Metastatic Pancreatic Carcinoma in the Ovary (tissue), 1 donor: Measurements from ENCODE around the genes ZNF394, GJC3, ZNF3 and GPC2.

- PRO-cap = no peak
Observed at GRCh38 chr7:99489316-99489906, 10.7 kb downstream of the ZNF394 start.

DNA sequence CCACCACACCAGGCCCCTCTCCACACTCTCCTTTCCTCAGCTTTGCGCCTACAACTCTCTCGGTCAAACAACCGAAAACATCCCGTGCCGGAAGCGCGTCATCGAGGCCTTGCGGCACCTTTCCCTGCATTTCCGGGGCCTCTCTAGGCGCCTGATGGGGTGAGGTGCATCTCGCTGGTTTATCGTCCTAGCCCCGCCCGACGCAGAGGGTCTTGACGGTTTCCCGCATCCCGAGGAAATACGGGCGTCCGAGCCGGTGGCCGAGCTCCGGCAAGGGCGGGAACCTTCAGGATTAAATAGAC, at the start of gene ZNF394:
Gene ZNF394 (minus strand): TSS at position 79 of the 302 bp plus-strand sequence.
- PRO-cap = bidirectional peak, plus-strand start at position 146 of the sequence, minus-strand start at position 38 of the sequence

- PRO-cap = no peak
Observed at GRCh38 chr7:99554802-99555475, 3.0 kb upstream of the FAM200A start.

DNA sequence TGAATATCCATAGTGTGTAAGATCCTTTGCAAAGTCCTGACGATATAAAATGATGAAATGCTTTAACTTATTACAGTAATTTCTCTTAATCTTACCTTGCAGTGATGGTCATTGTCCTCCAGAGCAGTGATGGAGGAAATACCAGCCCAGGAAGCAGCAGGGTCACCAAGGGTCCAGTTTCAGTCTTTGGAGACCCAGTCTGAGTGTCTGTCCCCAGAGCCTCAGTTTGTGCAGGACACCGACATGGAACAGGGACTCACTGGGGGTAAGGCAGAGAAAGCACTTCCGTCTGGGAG, 1.9 kb downstream of the ZNF655 start:
- PRO-cap = no peak

DNA sequence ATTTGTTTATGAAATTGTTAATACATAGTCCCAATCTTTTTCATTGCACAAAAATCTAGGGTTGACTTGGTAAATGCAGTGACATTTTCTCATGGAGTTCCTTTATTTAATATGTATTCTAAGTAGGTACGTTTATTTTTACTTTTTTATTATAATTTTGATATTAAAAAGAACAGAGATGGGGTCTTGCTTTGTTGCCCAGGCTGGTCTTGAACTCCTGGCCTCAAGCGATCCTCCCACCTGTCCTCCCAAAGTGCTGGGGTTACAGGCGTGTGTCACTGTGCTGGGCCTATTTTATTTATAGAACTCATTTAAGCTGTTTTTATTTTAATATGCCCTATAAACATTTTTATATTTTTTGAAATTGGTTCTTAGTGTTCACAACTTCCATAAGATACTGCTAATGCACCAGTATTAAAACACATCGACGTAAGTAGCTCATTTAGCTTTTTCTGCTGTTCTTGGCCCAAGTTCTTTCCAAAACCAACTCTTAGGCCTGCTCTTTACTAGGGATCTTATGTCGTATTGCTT, 15.9 kb downstream of the ZNF655 start:
- PRO-cap = no peak

DNA sequence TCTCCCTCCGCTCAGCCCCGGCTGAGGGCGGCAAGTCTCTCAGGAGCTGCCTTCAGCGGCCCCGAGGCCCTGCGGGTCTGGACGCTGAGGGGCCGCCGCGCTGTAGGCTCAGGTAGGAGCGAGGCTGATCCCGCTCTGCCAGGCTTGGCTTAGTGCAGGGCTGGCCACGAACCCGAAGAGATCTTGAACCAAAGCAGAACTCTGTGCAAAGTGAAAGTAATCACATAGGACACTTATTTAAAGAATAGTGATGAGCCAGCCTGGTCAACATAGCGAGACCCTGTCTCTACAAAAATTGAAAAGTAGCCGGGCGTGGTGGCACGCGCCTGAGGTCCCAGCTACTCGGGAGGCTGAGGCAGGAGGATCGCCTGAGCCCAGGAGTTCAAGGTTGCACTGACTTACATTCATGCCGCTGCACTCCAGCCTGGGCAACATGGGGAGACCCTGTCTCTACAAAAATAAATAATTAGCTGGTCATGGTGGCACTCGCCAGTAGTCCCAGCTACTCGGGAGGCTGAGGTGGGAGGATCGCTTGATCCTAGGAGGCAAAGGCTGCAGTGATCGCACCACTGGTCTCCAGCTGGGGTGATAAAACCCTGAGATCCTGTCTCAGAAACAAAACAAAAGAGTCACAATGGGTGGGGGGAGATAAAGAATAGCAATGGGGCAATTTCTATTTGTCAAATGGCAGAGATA, 532 bp downstream of the ZSCAN25 start:
- PRO-cap = no peak

DNA sequence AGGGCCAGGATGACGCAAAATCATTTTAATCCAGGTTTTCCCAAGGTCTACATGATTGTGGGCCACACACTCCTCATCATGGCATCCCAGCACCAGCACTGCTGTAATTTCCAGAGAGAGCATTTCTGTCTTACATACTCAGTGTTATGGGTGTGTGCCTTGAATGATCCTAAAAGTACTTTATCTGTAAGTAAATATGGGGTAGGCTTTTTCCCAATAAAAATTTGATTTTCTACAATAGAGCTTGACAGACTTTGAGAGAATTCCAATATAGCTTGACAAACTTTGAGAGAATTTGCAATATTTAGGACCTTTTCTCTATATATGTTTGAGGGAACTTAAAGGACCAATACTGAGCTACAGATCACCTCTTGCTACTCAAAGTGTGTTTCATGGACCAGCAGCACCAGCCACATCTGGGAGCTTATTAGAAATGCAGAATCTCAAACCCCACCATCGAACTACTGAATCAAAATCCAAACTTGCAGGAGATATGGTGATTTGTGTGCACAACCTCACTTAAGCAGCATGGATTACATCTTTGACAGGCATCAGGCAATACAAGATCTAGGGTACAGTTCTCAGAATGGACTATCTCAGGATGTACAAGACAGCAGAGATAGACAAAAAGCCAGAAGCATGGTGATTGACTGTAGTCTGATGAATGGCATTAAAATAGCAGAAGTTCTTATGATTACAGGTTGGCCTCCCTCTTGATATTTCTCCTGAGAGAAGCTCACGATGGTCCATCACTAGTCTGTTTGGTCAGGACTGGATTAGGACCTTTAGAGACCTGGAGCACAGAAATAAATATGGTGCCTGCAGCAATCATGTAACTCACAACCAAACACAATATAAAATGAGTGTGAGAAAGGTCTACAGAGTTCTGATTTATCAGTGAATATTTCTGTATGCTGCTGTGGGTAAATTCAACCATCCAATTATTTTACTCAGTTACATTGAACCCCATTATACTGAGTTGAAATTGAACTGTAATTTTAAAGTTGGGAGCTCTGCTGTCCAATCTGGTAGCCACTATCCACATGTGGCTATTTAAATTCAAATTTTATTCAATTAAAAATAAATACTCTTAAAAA, 18.6 kb downstream of the CYP3A5 start:
- PRO-cap = no peak

GRCh38 chr7:99677494-99678218, 2.1 kb downstream of the CYP3A5 start:
- PRO-cap = no peak

DNA sequence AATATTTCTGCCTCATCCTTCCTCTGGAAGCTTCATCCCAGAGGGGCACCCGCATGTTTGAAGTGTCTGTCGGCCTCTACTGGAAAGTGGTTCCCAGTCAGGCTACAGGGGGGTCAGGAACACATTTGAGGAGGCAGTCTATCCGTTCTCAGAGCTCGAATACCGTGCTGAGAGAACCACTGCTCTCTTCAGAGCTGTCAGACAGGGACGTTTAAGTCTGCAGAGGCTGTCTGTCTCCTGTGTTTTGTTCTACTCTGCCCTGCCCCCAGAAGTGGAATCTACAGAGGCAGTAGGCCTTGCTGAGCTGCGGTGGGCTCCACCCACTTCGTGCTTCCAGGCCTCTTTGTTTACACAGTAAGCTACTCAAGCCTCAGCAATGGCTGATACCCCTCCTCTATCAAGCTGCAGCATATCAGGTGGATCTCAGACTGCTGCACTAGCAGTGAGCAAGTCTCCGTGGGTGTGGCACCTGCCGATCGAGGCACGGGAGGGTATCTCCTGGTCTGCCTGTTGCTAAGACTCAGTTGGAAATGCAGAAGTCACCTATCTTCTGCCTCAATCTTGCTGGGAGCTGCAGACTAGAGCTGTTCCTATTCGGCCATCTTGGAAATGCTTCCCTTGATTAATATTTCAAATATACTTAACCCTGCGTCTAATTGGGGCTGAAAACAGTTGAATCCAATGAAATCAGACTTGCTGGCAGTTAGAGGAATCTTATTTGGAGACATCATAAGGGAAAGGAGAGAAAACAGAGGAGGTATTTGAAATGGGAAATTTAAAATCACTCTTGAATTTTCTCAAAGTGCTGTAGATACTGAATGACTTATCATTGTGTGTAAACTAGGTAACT, 13.7 kb upstream of the CYP3A5 start:
- PRO-cap = unidirectional peak, minus-strand start at position 246 of the sequence

DNA sequence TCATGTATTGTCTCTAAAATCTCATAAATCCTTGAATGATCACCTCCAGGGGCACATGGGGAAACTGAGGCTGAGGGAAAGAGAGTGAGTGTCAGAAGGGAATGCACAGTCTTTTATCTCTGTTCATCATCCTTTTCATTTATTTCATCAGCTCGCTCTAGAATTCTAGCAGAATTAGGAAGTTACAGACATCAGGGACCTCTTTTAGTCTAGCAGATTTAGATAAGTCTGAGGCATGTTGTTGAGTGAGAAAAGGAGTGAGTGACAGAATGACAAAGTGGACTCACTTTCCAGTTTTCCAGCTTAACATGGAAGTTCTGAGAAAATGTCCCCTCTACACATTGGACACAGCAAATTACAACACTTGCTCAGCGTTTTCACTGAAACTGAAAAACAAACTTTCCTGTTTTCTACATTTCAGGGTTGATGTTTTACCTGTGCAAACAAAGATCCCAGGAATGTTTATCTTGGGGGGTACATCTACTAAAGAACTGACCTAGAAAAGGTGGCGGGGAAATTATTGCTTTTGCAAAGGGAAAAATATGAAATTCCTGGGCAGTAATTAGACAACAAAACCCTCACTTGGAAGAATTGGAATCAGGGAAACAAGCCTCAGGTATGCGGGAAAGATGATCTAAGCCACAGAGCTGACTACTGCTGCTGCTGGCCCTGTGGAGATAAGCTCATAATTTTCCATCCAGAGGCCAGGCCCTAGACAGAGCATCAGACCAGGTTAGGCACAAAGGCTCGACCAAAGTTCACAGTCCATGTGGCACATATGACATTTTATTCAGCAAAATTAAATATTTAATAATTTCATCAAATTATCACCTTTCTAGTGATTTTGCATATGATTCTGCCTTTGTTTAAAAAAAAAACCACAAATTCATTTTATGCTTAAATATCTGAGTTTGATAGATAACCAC, 14.6 kb upstream of the CYP3A5 start:
- PRO-cap = no peak

GRCh38 chr7:99837907-99838386, 10.1 kb downstream of the CYP3A43 start:
- PRO-cap = no peak

DNA sequence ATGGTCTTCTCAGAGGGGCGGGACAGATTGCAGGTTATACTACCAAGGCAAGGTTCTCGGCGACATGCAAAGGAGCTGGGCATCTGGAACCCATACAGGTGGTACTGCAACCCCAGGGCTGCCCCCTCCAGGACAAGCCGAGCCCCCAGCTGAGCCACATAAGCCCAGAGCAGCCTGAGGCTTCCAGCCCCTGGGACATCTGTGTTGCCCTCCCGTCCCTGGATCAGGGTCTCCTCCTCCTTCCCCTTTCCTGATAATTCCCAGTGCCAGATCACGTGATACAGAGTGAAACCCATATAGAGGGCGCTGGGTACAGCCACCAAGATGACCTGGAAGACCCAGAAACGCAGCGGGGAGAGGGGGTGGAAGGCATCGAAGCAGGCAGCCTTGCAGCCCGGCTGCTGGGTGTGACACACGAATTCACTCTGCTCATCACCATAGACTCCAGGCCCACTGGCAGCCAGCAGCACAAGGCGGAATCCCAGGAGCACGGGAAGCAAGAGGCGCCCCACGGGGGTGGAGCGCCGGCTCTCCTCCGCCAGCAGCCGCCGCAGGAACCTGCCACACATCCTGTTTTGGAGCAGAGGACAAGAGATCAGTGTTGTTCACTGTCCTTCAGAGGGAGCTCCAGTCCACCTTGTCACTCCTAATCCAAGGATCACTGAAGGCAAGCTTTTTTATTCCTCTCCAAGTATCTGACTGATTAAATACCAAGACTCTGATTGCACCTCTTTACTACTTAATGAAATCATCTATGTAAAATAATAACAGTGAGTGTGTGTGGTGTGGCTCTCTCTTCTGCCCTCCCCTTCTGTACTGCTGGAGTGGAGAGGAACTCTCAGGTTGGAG, at the start of gene GJC3:
Gene GJC3 (minus strand): TSS at position 569 of the 849 bp plus-strand sequence.
- PRO-cap = unidirectional peak, minus-strand start at position 550 of the sequence

- PRO-cap = no peak
Observed at GRCh38 chr7:99992431-99992633, 16.5 kb upstream of the AZGP1 start.

GRCh38 chr7:100081567-100082289, at the start of gene ZNF3:
Gene ZNF3 (minus strand): TSS chr7:100081723.
- PRO-cap = bidirectional peak, plus-strand start at chr7:100081864, minus-strand start at chr7:100081718

DNA sequence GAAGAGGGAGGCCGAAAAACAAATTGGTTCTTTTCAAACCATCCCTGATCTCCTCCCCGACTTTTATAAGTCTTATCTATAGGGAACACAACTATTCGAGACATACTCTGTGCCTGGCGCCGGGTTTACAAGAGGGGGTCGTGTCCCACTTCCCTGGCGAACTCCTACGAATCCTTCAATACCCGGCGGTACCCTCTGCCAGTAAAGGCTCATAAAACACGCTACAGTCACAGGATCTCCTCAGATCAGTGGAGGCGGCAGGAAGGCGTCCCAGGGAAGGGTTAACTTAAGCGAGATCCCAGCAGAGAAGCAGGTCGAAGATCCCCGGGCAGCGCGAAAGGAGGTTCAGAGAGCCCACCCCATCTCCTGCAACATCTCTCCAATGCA, 391 bp downstream of the TAF6 start:
- PRO-cap = no peak

- PRO-cap = unidirectional peak, minus-strand start at chr7:100128355
Observed at GRCh38 chr7:100127879-100128692, 1.3 kb downstream of the MBLAC1 start.

DNA sequence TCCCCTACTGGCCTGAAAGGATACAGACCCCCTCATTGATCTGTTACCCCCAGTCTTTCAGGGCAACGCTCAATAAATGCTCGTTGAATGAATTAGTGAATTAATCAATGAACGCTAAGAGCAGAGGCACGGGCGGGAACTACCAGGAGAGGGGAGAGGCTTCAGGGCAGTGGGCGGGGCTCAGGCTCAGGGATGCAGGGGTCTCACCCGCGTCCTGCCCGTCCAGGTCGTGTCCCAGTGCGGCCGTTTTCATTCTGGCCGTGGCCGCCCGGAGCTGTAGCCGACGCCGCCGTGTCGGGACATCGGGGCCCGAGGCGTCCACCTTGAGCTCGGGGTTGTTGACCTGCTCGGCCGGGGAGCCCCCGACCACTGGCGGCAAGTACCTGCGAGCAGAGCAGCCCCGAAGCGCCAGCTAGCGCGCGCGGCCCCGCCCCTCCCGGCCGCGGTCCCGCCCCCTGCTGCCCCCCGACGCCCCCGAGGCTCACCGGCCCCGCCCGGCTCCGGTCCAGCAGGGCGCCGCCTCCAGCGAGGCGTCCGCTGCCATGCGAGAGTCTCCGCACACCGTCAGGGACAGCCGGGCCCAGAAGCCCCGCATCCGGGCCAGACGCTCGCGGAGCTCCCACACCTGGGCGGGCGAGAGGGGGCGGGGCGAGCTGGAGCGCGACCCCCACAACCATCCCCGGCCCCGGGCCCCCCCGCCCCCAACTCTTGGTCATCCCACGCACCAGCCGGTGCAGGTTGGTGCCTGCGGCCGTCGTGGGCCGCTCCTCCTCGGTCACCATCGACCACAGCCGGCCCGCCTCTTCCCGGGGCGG, 2.8 kb upstream of the GAL3ST4 start:
- PRO-cap = no peak

DNA sequence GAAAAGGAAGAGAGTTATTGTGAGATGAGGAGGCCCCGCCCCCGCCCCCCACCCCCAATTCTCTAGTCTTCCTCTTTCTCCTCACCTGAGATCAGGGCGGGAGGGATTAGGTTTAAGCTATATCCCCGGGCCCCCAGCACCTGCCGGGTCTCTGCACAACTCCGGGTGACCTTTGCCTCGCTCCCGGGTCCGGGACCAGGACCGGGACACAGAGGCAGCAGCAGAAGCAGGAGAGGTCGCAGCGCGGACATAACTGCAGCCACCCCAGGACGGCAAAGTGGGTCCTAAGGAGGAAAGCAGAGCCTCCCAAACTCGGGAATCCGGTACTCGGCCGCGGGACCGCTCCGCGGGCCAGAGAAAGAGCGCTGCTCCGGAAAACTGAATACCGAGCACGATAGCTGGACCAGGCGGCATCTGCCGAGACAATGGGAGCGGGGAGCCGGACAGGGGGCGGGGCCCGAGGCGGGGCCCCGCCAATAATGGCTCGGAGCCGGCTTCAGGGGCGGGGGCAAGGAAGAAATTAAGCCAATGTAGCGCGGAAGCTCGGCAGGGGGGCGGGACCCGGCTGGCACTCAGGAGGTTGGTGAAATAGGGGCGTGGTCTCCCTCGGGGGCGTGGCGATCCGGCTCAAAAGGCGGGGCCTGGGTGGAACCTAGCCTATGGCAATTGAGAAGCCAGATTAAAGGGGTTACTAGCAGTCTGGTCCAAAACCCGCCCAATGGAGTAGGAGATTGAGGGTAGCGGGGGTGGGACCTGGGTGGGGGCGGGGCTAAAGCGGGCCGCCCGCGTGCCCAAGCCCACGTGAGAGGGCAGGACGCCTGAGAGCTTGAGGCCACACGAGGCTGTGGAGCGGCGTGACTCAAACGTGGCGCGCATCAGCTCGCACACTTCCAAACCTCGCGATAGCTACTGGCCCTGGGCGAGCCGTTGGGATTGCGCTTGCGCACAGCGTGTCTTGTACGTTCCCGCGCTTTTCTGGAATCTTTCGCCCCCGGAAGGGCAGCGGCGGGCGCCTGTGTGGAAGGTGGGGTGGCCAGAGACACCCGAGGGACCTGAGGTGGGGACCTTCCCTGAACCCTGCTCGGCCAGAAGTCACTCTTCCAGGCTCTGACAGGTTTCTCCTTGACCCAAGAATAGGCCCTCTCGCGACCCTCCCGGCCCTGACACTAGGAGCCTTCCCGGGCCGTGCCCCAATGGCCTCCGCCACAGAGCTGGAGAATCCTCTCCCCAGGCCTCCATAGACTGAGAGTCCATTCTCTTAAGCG, at the start of gene GPC2:
Gene GPC2 (minus strand): TSS at position 433 of the 1,265 bp plus-strand sequence.
- PRO-cap = unidirectional peak, minus-strand start at position 384 of the sequence

DNA sequence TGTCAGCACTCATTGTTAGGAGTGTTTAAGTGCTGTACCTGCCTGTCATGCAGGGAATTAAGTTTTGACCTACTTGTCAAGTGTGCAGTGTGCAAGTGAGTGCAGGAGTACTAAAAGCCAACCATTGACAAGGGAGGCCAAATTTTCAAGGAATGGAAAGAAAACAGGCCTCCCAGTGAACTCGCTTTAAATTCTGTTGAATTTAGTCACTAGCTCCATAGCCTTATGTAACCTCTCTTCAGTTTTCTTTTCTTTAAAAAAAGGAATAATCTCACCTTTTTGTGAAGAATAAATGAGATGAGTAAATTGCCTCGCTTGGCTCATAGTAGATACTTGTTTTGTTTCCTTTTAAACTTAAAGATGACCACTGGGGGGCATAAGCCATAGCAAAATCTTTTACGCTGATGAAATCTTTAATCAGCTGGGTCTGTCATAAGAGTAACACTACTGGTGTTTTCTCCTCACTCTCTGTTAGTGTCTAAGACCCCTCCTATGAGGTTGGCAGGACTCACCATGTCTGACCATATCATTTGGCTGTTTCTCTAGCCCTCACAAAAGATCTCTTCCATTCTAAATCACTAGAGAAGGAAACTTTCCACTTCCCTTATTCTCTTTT, 12.2 kb downstream of the STAG3 start:
- PRO-cap = no peak

DNA sequence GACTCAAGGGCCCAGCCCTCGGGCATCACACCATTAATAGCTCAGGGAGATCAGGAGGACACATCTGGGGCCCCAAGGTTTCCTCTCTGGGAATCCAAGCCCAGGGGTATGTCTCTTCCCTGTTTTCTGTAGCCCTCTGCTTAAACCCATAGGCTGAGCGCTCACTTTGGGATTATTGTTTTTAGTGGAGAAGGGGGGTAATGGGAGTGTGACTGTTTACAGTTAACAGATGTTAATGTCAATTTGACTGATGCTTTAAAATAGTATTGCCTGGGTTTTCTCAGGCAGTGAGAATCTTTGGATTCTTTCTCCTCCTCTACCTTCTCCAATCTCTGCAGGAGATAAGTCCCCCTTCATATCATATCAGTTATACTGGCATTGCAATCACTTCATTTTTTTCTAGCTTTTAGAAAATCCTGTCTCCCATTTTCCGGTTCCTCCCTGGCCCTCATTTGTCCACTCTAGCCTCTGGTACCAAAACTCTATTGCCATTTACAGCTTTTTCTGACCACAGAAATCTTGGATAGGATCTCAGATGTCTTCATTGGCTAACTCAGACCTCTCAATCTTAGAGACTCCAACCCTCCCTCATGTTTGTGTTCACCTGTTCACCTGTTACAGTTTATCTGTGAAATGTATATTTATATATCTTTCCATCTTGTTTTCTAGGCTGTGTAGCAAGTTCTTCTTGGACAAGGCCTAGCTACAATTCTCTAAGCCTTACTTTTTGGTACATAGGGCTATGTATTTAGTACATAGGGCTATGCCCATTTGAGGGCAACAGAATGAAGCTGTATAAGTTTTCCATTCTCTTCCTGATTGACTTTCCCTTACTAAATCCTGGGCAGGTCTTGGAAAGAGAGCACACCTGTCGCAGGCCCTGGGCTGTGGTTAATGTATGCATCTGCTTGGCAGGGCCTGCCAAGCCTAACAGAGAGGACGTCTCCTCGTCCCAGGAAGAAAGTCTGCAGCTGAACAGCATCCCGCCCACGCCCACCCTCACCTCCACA, 9.3 kb upstream of the PVRIG start:
- PRO-cap = no peak